Hematopoietic multipotent progenitor cell (in vitro differentiated cells): ENCODE measurements around a stretch of chr1.

- CAGE, long polyA plus RNA = no peak
These were observed 82.4 kb downstream of the HHIPL2 start for GRCh38 chr1:222465228-222466182.

GRCh38 chr1:222556096-222556748 is 8.3 kb upstream of the HHIPL2 start:
- CAGE, long polyA plus RNA = no peak

GRCh38 chr1:222654619-222654893 is 36.7 kb downstream of the MIA3 start:
- CAGE, long polyA plus RNA = no peak

DNA sequence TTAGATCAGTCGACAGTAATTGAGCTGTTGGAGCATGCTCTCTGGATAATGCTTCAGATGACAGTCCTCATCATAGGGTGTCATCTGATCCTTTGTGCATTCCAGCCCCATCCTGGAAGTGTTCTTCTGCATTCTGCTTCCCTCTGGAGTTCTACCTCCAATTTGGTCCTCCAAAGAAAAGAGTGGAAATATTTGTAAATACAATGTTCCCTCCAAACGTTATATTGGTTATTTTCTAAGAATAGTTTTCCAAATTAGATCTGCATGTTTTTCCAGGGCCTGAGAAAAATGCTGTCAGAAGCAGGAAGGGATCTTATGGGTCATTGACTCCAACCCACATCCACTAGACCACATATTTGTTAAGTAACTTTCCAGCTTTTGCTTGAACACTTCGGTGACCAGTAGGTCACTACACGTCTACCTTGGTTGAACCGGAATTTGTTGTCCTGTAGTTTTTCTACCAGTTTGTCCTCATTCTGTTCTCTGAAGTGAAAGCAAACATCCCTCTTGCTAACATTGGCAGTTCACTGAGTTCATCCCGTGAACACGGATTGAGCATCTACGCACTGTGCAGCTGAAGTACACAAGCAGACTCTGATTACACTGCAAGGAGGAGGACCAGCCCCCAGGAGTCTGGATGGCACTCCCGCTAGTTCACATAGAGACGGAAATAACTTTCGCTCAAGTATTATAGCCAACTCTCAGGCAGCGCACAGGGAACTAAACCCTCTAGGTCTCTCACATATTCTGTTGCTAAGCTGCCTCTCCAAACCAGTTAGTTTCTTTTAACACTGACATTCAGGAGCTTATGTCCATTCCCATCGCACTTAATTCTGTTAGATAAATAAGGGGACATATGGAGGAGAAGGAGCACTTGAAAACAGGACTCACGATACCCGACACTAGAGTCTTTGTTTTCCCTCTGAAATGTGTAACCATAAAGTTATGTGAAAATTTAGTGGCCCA is 135.8 kb downstream of the TLR5 start:
- CAGE, long polyA plus RNA = no peak

GRCh38 chr1:223123438-223123925 is 19.6 kb downstream of the TLR5 start:
- CAGE, long polyA plus RNA = no peak

- CAGE, long polyA plus RNA = no peak
These were observed 105.3 kb downstream of the SUSD4 start for GRCh38 chr1:223258725-223259091.

DNA sequence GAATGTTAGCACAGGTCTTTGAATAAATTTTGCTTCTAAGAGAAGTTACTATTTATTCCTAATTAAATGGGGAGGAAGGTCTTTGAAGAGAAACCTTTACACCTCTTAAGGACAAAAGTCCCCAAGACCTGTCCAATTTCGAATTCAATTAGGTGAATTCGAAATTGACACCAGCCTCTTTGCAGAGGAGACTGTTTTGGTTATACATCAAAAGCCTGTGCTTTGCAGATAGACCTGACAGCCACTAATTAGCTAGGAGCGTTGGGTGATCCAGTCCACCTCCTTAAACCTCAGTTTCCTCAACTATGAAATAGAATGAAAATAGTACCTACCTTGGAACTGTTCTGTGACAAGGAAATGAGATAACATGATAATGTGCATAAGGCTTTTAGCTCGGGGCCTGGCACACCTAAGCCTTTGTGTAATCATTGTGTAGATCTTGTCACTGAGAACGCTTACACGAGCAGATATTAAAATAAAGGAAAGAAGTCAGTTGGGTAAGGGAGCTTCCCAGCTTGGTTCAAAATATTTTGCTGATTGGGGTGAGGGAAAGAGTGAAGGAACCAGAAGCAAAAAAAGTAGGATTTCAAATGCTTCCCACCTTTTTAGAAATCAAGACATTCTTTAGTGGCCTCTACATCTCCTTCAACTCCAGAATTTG is 28.5 kb downstream of the CAPN2 start:
- CAGE, long polyA plus RNA = no peak

DNA sequence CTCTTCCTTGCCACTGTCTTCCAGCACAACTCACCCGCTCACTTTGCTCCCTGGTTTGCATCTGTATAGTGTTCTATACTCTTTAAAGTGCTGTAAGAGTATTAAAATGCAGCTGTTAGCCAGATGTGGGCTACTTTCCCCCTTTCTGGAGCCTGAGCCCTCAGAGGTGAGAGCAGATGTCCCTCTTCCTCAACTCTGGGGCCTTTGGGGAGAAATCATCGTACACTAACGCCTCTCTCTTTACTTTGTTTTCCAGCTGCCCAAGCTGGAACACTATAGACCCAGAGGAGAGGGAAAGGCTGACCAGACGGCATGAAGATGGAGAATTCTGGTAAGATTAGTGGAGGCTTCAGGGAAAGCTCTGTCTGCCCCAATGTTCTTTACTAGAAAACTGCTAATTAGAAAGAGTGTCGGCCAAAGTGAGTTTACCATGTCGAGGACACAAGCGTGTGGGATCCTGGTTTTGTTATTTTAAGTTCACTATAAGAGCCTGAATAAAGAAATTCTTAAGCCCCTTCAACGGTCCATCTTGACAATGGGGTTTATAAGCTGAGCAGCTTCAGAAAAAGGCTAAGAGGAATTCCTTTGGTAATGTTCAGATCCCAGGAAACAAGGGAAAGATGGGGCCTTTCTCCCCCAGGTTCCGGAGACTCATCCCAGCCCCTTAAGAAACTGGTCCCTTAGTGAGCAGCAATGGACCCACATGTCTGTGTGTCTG is 39.6 kb downstream of the CAPN2 start:
- CAGE, long polyA plus RNA = no peak

DNA sequence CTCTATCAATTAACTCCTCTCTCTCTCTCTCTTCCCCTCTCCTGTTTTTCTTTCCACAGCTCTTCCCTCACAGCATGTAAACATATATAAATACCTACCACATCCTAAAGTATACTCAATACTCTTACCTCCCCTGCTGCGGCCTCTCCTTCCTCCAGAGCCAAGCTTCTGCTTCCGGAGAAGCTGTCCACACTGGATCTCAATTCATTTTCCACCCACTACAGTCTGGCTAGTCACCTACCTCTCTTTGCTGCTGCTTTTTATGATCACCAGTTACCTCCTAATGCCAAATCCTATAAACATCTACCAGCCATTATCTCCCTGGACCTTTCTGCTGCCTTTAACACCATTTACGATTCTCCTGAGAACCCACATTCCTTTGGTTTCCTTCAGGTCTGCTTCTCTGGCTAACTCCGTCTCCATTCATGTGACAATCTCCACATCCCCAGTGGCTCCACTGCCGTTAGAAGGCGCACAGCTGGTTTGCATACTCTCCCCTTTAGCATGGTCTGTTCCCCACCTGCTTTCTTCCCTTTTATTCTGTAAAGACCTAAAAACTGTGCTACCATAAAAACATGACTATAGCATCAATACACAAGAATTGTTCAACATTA is 64.9 kb downstream of the CAPN2 start:
- CAGE, long polyA plus RNA = no peak

DNA sequence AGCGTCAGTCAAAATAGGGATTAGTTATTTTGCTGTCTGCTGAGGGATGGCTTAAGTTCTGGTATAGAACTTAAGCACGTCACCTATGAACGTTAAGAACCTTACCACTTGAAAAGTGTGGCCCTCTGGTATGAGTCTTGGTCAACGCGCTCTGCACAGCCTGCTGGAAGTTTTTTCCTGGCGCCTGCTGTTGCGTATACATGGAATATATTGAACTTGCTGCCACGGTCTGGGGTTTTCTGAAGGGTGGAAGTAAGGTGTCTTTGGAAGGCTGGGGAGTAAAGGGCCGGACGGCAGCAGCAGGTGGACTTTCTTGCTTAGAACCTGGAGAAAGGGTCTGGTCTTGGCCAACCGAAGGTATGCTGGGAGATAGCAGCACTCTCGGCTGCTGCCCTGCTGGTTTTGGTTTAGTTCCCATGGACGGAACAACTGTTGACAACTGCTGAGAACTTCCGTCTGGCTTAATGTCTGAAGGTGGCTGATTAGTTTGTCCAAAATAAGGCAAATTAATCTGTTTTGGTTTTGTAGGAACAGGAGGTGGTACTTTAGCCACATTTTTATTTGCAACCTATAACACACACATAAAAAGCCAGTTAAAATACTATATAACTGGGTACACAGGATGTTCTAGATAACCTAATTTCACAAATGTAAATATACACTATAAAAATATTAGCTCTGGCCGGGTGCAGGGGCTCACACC is 47.5 kb downstream of the TP53BP2 start:
- CAGE, long polyA plus RNA = no peak

DNA sequence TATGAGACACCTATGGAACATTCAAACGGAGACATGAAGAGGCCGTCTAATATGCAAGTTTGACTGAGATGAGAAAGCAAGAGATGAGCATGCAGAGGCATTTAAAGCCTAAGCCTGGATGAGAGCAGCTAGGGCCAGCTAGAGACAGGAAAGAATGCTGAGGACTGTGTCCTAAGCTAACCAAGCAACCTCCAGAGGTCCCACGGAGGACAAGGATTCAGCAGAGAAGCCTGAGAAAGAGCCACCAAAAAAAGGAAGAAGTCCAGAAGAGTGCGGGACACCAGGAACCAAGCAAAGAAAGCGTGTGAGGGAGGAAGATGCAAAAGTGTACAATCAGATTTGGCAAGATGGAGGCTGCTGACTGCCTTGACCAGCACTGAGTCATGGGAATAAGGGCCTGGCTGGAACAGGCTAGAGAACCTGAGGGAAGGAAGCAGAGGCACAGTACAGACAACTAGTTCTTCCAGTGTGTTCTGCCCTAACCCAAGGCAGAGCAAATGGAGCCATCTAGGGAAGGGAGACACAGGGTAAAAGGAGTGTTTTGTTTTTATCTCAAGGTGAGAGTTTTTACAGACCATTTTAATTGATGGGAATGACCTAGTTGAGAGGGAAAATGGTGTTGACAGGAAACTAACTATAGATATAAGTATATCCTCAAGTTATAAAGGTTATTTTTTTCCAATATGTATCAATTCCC is 18.5 kb downstream of the TP53BP2 start:
- CAGE, long polyA plus RNA = no peak

- CAGE, long polyA plus RNA = no peak
These were observed 1.1 kb downstream of the TP53BP2 start for GRCh38 chr1:223844503-223845201.

- CAGE, long polyA plus RNA = no peak
These were observed 115.4 kb upstream of the FBXO28 start for GRCh38 chr1:223998329-223999086.

DNA sequence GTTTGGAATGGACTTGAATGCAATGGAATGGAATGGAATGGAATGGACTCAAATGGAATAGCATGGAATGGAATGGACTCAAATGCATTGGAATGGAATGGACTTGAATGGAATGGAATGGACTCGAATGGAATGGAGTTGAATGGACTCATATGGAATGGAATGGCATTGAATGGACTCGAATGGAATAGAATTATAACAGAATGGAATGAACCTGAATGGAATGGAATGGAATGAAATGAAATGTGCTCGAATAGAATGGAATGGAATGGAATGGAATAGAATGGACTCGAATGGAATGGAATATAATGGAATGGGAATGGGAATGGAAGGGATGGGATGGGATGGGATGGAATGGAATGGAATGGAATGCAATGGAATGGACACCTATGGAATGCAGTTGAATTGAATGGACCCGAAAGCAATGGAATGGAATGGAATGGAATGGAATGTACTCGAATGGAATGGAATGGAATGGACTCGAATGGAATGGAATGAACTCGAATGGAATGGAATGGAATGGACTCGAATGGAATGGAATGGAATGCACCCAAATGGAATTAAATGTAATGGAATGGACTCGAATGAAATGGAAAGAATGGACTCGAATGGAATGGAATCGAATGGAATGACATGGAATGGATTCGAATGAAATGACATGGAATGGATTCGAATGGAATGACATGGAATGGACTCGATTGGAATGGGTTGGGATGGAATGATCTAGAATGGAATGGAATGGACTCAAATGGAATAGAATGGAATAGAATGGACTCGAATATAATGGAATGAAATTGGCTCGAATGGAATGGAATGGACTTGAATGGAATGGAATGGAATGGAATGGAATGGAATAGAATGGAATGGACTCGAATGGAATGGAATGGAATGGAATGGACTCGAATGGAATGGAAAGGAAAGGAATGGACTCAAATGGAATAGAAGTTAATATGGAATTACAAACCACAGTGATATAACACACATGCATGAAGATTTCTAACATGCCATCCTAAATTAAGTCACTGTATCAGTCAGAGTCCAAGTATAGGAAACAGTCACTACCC is 98.0 kb upstream of the FBXO28 start:
- CAGE, long polyA plus RNA = no peak

DNA sequence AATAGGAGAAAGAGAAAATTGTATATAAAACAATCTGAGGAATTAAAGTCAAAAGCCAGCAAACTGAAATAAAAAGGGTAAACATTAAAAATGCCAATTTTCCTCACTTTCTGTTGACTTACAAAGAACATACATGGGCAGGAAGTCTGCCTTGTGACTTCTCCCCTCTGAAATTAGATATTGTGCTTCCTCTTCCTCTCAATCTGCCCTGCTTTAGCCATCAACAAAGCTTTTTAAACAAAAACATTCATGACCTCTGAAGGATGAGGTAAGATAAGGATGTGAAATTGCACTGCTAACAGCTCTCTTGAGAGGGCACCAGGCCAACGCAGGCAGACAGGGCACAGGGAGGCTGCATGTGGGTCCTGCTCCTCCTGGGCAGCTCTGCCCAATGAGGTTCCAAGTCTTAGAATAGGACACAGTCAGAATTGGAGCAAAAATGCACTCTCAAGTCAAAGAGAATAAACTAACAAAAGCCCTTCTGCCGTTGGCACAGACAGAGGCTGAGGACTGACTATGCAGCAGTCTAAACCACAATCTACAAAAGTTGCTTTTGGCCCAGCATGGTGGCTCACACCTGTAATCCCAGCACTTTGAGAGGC is 62.2 kb downstream of the DEGS1 start:
- CAGE, long polyA plus RNA = no peak

- CAGE, long polyA plus RNA = no peak
These were observed 54.7 kb downstream of the NVL start for GRCh38 chr1:224275224-224275691.

DNA sequence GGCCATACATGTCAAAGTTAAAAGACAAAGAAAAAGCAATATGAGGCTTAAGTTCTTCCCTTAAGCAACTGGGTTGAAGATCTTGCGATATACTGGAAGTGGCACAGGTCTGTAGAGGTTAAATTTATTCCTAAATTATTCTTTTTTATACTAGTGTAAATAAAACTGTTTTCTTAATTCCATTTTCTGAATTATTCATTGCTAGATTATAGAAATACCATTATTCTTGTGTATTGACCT is 11.8 kb downstream of the WDR26 start:
- CAGE, long polyA plus RNA = no peak

- CAGE, long polyA plus RNA = no peak
These were observed 22.8 kb upstream of the WDR26 start for GRCh38 chr1:224457423-224457681.

DNA sequence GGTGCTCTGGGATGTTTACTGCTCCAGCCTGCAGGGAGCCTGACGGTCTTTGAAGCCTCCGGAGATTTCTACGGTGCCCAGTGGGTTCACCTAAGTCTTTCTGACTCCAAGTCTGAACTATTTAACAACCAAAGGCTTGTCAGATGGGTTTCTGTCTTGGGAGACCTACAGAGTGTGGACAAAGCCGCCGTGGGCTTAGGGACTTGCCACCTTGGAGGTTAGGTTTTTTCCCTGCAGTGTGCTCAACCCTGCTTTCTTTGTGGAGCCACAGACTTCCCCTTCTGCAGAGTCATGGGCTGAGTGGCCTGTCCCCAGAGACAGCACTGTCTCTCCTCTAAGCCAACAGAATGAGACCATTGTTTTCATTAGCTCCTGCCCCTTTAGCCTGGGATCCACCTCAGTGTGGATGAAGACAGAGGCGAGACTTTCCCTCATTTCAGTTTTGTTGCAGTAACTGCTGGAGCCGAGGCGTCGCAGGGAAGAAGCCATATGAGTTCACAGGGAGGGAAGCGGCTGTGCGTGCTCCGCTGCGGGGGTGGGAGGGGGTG is 120.6 kb downstream of the CNIH3 start:
- CAGE, long polyA plus RNA = no peak

DNA sequence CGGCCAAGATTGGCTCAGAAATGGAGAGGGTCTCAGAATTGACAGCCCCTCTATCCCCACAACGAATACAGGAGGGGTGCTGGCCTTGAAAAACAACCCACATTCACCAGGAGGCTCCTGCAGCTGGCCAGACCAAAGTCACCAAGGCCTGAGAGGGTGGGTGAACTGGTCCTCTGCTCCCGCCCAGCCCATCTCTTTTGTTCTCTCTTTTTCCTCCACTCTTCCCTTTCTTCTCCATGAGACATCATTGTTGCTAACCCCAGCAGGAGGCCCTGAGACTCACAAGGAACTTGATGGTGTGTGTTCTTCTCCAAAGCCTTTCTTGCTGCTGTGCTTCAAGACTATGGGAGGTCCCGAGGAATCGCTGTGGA is 35.9 kb downstream of the LBR start:
- CAGE, long polyA plus RNA = no peak